ENCODE measurements around a stretch of chr19.

GRCh38 chr19:49643473-49643927 is 1.5 kb downstream of the SCAF1 start:
- PRO-cap, 2 experiments, result no peak in any of the 2 experiments

- PRO-cap, 2 experiments, result no peak in any of the 2 experiments
Observed at GRCh38 chr19:49713466-49713954, 22.6 kb downstream of the CPT1C start.

DNA sequence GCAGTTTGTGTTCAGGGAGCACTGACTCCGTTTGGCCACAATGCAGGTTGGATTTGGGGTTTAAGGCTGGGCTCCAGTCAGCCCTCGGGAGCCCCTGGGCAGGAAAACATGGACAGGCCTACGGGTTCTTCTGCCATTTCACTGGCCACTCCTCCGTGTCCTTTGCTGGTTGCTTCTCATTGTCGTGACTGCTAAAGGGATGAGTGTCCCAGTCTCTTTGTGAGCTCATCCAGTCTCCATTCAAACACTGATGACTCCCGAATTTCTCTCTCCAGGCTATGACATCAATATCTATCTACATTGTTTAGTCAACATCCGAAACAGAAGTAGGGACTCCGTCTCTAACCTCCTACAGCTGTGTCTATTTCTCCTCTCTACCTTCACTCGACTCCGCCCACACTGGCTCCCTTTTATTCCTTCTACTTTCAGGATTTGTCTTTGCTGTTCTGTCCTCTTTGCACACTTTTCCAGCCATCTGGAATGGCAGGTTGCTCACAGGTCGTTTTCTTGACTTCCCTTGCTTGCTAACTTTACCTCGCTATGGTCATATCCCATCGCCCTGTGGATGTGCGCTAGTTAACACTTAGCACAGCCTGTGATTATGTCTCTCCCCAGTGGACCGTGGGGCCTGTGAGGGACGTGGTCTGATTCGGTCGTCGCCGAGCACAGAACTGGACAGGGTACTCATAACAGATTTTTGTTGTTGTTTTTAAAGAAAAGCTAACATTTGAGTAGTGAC is 17.6 kb downstream of the PNKP start:
- PRO-cap, 2 experiments, result no peak in any of the 2 experiments

DNA sequence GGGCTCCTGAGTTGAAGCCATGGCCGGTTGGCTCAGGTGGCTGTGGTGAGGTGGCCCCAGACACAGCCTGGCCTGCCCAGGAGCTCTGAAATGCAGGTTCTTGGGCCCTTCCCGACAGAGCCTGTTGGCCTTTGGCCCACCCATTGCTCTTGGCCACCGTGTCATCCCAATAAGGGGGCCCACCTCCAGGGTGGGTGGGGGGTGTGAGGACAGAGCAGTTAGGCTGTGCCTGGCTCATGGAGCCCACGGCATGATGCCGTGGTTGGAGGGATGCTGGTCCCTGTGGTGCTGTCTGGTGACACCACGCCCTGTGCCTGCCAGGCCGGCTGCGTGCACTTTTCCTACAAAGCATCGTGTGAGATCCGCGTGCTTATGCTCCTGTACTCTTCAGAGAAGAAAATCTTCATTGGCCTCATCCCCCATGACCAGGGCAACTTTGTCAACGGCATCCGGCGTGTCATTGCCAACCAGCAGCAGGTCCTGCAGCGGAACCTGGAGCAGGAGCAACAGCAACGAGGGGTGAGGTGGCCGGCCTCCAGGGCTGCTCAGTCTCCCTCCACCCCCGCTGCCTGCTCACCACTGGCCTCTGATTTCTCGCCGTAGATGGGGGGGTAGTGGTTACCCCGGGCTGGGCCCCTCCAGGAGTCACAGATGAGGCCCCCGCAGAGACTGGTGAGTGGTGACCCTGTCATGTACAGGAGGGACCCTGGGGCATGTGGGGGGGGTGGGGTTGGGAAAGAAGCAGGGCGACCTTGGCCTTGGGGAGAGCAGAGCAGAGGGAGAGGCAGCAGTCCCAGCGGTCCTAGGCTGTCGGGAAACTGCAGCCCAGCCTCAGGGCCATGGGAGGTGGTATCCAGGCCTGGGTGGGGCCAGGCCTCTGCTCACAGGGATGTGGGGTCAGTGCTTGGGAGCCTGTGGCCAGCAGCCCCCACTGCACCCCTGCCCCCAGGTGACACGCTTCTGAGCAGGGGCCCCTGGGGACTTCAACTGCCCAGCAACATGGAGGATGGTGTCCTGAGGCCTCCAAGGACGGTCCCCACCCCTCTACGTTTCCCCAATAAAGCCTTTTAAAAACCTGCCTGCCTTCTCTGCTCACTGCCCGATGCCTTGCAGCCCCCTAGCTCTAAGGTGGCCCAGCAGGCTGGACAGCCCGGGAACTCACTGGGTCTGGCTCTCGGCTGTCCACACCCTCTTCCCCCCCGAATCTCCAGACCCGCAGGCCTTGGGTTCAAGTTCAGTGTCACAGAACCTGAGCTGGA is 7.3 kb downstream of the PNKP start:
- PRO-cap, 2 experiments, result no peak in any of the 2 experiments

DNA sequence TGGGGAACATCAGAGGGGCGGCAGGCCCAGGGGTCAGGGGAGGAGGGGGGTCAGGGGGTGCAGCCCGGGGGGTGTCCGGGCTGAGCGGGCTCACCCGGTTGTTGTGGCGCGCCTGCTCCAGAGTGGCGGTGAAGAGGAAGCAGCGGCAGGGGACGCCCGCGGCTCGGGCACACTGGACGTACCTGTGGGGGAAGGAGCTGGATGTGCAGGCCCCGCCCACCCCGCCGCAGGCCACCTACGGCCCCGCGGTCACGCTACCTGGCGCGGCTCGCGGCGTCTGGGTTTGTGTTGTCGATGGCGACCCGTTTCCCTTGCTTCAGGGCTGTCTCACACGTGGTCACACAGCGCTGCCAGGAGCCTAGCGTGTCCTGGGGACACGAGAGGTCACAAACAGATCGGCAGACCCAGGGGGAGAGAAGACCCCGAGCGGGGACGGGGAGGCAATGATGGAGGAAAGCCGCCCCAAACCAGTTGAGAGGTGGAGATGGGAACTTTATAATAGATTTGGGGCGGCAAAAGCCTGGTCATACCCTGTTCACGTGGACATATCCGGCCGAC is 5.8 kb downstream of the PNKP start:
- PRO-cap, 2 experiments, result no peak in any of the 2 experiments

DNA sequence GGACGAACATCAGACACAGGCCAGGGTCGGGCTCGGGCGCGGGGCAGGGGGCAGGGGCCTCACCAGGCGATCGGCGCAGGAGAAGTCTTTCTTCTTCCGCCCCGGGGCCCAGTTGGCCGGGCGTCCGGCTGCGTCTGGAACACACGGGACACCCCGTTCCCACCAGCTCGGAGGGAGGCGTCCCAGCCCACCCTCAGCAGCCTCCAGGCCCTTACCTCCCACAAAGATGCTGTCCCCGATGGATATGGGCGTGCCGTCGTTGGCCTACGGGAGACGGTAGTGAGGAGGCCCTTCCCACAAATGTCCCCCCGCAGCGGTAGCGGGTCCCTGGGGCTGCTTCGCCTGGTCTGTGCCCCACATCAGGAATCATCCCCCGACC is 4.9 kb downstream of the PNKP start:
- PRO-cap, 2 experiments, result no peak in any of the 2 experiments

- PRO-cap, 2 experiments, result peak in 2 of 2 experiments; most common minus-strand start chr19:49929925 (in 2)
Observed at GRCh38 chr19:49929673-49930081, 373 bp upstream of the NUP62 start.

- PRO-cap, 2 experiments, result no peak in any of the 2 experiments
Observed at GRCh38 chr19:49932144-49932997, 3.1 kb upstream of the NUP62 start.

GRCh38 chr19:49932998-49933677 is 3.8 kb upstream of the NUP62 start:
- PRO-cap, 2 experiments, result no peak in any of the 2 experiments

- PRO-cap, 2 experiments, result no peak in any of the 2 experiments
Observed at GRCh38 chr19:49955935-49956457, 5.0 kb downstream of the SIGLEC11 start.

DNA sequence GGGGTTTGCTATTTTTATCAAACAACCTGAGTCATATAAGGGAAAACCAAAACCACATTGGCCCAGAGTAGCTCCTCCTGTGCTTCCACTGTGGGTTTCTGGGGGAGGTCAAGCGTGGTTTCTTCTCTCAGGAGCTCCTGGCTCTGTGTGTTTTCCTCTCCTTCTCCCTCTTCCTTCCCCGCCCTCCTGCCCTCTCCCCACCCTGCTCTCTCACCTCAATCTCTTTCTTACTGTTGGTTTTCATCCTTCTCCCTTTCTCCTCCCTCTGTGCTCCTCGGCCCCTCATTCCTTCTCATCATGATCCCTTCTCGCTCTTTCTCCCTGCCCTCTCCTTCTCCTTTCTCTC is 21.1 kb downstream of the VRK3 start:
- PRO-cap, 2 experiments, result no peak in any of the 2 experiments

DNA sequence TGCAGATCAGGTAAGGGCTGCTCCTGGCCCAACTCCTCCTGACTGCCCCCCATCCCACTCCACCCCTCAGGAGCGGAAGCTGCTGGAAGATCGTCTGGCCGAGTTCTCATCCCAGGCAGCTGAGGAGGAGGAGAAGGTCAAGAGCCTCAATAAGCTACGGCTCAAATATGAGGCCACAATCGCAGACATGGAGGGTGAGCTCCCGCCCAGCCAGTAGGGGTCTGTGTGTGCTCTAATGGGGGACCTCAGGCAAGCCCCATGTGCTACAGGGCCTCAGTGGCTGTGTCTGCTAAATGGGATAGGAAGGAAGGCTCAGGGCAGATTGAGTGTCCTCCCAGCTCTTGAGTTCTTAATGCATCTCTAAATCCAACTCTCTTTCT is 57.4 kb downstream of the KCNC3 start:
- PRO-cap, 2 experiments, result no peak in any of the 2 experiments

DNA sequence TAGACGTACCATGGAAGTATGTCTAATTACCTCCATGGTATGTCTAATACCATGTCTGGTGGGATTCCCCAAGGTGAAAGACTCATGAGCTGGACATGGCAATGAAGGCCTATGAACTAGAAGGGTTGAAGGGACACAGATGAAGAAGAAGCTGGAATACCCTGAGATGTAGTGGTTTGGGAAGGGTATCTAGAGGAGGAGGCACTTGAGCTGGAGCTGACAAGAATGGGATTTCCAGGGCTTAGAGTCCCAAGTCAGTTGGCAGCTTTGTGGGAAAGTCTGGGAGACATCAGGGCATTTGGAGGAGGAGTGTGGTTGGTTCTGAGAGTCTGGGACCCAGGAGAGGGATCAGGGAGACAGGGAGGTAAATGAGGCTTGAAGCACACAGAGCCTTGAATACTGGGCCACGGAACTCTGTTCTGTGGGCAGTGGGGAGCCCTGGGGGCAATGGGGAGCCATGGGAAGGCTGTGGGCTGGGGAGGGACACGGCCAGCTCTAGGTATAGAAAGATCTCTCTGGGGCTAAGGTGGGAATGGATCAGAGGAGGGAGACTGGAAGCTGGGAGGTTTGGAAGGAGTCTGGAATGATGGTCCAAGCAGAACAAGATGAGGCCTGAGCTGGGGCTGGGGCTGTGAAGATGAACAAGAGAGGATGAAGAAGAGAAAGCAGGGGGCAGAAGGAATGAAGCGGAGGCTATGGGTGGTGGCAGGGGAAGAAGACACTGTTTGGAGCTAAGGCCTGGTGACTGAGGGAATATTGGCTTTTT is 24.4 kb downstream of the KCNC3 start:
- PRO-cap, 2 experiments, result no peak in any of the 2 experiments

GRCh38 chr19:50311828-50312675 is 17.1 kb downstream of the KCNC3 start:
- PRO-cap, 2 experiments, result no peak in any of the 2 experiments

GRCh38 chr19:50312676-50313735 is 16.2 kb downstream of the KCNC3 start:
- PRO-cap, 2 experiments, result no peak in any of the 2 experiments

DNA sequence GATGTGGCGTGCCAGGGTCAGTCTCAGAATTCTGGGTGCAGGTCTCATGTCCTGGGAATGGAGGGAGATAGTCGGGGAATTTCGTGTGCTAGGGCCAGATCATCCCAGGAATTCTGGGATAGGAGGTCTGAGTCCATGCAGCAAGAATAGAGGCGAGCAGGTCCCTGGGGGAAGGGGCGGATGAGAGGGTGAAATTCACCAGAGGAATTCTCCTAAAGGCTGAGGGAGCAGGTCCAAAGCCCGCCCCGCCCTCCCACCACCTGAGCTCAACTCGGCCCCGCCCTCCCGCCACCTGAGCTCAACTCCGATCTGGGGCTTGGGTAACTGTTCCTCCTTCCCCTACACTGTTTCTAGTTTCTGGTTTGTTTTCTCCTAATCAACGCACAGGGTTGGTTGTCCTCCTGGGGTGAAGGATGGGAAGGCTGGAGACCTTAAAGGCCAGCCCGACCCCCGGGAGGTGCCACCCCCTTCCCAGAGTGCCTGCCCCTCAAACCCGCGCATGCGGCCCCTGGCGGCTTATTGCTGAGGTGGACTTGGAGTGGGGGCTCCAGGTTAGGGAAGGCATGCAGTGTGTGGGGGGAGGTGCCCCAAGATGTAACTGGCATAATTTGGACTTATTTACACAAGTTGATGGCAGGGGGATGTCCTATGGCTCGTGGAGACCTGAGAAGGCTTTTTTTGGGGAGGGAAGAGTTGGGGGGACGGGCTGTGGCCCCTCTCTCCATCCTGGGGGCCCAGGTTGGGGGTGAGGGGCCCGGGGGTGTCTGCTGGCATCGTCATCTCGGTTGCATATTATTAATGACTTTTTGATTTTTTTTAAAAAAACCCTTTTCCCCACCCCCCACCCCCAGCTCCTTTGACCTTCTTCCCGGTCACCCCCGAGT is 15.0 kb downstream of the KCNC3 start:
- PRO-cap, 2 experiments, result no peak in any of the 2 experiments

GRCh38 chr19:50341273-50341619 is 12.1 kb upstream of the KCNC3 start:
- PRO-cap, 2 experiments, result no peak in any of the 2 experiments

DNA sequence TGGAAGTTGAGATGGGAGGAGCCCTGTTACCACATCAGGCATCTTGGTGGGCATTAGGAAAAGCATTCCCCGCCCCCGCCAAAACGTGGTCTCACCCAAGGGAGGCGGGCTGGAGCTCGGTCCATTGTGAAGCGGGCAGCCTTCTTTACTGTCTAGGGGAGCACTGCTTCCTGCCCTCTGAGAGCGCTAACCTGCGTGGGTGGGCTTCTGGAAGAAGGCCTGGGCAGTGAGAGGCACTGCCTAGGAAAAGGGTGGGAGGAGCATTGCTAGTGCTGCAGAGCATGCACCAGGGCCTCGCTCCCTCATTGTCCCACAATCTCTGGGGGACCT is 3.9 kb downstream of the NR1H2 start:
- PRO-cap, 2 experiments, result no peak in any of the 2 experiments

- PRO-cap, 2 experiments, result no peak in any of the 2 experiments
Observed at GRCh38 chr19:50414683-50415015, 4.1 kb upstream of the SPIB start.

GRCh38 chr19:50430699-50431539 is 1.8 kb upstream of the MYBPC2 start:
- PRO-cap, 2 experiments, result no peak in any of the 2 experiments